Renal cortical epithelial cell (primary cell): ENCODE data around the genes BGLAP, SMG5 and NES.

GRCh38 chr1:156114057-156114651 is 357 bp upstream of the LMNA start:
- RRBS: no CpG with 5 or more reads among the region's 10 CpGs

DNA sequence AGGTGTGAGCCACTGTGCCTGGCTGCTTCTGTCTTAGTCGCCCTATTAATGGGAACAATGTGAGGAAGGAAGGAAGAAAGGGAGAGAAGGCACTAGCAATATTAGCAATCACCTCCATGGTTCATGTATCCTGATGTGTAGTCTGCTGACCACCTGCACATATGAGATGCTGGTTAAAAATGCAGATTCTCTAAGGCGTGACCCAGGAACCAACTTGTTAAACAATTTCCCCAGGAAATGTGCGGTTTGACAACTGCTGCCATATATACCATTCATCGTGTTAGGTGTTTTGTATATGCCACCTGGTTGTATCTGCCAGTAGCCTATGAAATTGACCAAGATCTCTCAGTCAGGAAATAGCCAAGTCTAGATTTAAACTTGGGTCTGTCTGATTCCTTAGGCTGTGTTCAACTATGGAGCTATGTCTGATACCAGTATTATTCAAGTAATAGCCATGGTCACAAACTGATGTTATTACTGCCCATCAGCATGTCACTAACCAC is 4.1 kb downstream of the SEMA4A start:
- RRBS: no CpG with 5 or more reads among the region's 4 CpGs

GRCh38 chr1:156160314-156160693 is 6.9 kb downstream of the SEMA4A start:
- RRBS: no CpG with 5 or more reads among the region's 8 CpGs

GRCh38 chr1:156213432-156213907 is 663 bp downstream of the PMF1 start:
- RRBS: no CpG with 5 or more reads among the region's 19 CpGs

- RRBS: no CpG with 5 or more reads among the region's 13 CpGs
Measured at GRCh38 chr1:156241976-156242365, at the start of gene BGLAP. Gene BGLAP, plus strand, starts transcription at chr1:156242184.

GRCh38 chr1:156246922-156247297 is 946 bp downstream of the PAQR6 start:
- RRBS: no CpG with 5 or more reads among the region's 7 CpGs

DNA sequence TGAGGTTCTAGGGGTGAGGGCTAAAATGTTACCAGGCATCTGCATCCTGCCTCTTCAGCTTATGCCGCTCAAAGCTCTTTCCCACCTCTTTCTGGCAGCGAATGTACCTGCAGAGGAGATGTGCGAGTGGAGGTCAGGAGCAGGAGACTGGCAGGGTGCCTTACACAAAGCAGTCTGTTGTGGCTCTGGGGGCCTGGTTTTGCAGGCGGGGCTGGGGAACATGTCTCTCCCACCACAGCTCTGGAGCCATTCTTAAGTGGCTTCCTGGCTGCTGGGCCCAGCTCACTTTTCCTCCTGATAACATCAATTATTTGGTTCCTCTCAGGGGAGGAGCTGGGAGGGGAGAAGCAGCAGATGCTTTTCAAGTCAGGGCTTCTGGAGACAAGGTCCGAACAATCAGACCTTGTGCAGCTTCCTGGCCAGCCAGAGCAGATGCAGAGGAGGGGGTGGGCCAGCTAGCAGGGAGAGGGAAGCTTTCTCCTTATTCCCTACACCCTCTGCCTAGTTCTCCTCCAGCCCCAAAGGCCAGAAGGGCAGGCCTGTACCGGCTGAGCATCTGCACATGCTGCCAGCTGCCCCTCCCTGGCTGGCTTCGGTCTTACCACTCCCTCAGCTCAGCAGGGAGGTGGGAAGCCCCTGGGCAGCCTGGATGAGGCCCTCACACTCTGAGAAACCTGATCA is 3.7 kb upstream of the PAQR6 start:
- RRBS: no CpG with 5 or more reads among the region's 7 CpGs

- RRBS: 2% methylated on average over 14 of the region's 62 CpGs
Measured at GRCh38 chr1:156282075-156283241, at the start of gene SMG5. Gene SMG5, minus strand, starts transcription at chr1:156282825.

DNA sequence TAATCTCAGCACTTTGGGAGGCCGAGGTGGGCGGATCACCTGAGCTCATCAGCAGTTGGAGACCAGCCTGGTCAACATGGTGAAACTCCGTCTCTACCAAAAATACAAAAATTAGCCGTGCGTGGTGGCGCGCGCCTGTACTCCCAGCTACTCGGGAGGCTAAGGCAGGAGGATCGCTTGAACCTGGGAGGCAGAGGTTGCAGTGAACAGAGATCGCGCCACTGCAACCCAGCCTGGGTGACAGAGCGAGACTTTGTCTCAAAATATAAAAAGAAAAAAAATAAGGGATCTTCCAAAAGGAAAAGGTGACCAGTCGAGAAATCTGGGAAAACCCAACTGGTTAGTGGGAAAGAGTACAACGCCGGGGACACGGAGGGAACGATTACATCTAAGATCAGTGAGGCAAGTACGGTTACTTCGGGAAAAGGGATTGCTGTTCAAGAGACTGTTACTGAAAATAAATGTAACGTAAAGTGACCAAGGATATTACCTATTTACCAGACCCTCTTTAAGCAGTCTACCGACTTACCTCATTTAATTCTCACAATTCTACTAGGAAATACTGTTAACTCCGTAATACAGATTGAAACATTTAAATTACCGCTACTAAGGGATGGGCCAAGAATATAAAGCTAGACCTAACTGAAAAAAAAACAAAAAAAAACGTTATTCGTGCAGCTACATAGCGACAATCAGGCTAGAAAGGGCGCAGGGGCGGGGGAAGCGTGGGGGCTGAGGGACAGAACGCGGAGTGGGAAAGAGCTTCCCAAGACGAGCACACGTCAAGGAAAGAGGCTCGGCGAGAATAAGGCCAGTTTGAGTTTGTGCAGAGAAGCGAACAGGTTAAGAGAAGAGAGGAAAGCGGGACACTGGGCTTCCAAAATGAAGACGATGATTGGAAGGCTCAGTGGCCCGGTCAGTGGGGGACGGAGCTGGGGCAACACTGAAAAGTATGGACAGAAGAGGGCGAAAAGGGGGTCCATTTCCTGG is 649 bp downstream of the CCT3 start:
- RRBS: no CpG with 5 or more reads among the region's 42 CpGs

- RRBS: no CpG with 5 or more reads among the region's 5 CpGs
Measured at GRCh38 chr1:156461258-156461804, 39.2 kb downstream of the MEF2D start.

GRCh38 chr1:156463569-156464365 is 36.8 kb downstream of the MEF2D start:
- RRBS: no CpG with 5 or more reads among the region's 12 CpGs

- RRBS: no CpG with 5 or more reads among the region's 8 CpGs
Measured at GRCh38 chr1:156465296-156465942, 35.2 kb downstream of the MEF2D start.

GRCh38 chr1:156473459-156474365 is 26.9 kb downstream of the MEF2D start:
- RRBS: no CpG with 5 or more reads among the region's 9 CpGs

- RRBS: 47% methylated on average over 3 of the region's 34 CpGs
Measured at GRCh38 chr1:156480555-156481715, 19.6 kb downstream of the MEF2D start.

GRCh38 chr1:156673643-156674230 is 3.5 kb downstream of the NES start:
- RRBS: no CpG with 5 or more reads among the region's 7 CpGs

GRCh38 chr1:156676546-156677708 is at the start of gene NES:
Gene NES, minus strand, starts transcription at chr1:156677407.
- RRBS: 2% methylated on average over 6 of the region's 107 CpGs

DNA sequence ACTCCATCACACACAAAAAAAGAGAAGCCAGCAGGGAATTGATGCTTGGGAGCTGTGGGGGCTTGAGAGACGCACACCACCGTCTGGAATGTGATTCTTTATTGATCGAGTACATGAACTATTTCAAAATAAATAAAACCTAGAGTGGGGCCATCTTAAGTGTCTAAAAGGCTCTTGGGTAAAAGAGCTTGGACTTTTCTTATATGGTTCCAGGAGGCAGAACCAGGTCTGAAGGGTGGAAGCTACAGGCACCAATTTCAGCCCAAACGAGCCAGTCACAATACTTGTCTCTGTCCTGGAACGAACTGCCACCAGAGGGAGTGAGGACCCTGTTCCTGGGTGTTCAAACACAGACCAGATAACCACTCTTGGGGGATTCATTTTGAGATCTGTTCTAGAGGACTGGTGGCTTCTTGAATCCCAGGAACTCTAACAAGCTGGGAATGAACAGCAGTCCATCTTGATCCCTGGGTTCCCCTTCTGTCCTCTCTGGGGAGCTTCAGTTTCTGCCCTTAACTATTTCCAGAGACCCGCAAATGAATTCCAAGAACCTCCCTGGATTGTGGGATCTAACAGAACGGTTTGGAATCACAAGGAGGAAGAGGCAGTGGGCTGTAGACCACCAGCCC is 11.8 kb upstream of the NES start:
- RRBS: no CpG with 5 or more reads among the region's 7 CpGs

DNA sequence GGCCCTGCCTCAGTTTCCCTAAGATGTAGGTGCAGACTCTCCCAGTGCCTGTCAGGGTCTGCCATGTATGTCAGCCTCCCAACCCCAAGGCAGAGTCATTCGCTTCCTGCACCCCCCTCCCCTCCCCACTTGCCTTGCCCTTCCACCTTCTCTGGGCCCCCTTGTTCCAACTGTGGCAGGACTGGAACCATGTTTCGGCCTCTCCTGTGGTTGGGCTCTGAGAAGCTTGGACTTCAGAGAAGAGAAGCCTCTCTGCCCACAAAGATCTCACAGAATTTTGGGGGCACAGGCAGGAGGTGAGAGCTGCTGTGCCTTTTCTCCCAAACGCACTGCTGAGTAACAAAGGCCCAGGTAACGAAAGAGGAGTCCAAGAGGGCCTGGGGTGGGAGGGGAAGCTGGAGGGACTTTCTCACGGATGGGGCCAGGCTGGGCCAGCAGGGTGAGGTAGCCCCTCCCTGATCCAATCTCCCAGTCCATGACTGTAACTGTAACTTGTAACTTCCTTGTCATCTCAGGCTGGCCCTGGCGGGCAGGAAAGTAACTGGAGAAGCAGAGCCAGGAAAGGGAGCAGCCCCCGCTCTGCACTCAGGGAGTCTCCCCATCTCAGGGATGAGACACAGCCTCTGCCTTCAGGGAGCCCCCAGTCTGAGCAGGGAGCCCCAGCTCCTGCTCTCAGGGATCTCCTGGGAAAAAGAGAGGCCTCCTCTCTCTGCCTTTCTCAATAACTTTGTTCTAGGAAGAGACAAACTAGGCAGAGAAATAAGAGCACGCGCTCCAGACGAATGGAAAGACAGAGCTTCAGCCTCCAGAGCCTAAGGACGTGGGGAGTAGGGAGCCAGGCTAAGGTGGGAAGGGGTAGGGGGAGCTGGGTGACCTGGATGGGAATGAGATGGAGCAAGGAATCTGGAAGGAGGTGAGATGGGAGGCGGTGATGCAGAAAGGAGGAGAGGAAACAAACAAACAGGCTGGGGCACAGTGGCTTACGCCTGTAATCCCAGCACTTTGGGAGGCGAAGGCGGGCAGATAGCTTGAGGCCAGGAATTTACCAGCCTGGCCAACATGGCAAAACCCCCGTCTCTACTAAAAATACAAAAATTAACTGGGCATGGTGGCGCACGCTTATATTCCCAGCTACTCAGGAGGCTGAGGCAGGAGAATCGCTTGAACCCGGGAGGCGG is 11.1 kb downstream of the CRABP2 start:
- RRBS: no CpG with 5 or more reads among the region's 21 CpGs

DNA sequence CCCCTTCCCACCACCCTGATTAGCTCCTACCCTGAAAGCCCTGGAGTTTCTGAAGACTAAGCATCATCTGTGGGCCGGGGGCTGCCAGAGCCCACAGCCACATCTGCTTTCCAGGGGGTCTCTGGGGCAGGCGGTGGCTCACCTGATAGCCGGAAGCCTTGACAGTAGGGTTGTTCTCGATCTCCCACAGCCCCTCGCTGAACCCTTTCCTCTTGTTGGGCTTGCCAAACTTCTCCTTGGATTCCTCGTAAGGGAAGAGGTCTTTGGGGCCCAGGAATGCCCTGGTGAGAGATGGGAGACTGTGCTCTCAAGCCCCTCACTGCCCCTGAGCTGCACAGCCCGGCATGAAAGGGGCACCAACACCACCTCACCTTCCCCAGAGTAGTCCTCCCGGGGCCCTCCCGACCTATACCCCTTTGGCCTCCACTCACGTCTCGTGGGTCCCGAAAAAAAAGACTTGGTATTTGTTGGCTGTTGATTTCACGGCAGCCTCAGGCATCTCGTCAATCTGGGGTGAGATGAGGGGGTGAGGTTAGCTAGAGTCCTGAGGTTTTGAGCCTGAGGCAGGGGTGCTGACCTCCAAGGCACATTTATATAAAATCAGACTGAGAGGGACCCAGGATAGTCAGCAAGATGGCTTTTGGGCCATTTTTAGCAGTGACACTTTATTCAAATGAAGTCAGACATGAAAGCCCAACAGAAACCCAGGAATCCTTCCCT is 4.1 kb upstream of the MRPL24 start:
- RRBS: 92% methylated on average over 3 of the region's 14 CpGs

- RRBS: 2% methylated on average over 4 of the region's 26 CpGs
Measured at GRCh38 chr1:156746976-156747778, 4.3 kb downstream of the HDGF start.